Epidermal melanocyte (primary cell): ENCODE results near the gene CCN6.

- RRBS, result no CpG with 5 or more reads among the region's 3 CpGs
These were observed 7.5 kb downstream of the AMD1 start for GRCh38 chr6:110881991-110882525.

- RRBS, result no CpG with 5 or more reads among the region's 3 CpGs
These were observed 39.5 kb downstream of the SLC16A10 start for GRCh38 chr6:111126850-111127232.

DNA sequence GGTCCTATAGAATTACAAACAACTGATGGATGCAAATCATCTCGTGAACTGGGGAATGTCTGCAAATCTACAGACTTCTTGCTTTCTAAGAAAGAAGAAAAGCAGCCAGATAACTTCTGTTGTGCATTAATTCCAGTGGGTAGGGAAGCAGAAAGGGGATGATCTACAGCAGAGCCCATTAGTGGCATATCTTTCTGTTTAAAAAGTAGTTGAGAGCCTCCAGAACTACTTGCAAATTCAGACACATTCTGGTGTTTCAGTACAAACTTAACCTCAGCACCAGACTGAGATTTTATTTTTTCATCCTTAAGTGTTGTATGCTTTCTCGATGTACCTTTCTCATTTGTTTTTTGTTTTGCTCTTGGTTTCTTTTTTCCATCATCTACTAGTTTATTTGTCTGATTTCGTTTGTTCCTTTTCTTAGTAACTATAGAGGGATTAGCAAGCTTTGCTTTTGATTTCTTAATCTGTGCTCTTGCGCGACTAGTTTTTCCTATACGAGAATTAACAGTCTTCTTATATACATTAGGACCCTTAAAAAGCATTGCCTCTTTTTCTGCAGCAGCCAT is 108.6 kb downstream of the REV3L start:
- RRBS, result no CpG with 5 or more reads among the region's 6 CpGs

DNA sequence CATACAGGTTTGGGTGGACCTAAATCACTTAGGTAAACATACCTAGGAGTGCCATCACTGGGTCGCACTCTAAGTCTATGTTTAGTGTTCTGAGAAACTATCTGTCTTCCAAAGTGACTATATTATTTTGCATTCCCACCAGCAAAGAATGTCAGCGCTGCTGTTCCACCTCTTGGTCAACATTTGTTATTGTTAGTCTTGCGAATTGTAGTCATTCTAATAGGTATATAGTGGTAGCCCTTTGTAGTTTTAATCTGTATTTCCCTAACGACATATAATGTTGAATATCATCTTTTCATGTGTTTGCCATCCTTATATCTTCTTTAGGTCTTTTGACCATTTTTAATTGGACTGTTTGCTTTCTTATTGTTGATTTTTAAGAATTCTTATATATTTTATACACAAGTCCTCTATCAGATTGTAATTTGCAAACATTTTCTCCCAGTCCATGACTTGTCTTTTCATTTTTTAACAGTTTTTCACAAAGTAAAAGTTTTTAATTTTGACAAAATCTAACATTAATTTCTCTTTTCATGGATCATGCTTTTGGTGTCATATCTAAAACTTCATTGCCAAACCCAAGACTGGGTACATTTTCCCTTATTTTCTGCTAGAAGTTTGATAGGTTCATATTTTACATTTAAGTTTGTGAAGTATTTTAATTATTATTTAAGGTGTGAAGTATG is 82.7 kb downstream of the REV3L start:
- RRBS, result no CpG with 5 or more reads among the region's 4 CpGs

DNA sequence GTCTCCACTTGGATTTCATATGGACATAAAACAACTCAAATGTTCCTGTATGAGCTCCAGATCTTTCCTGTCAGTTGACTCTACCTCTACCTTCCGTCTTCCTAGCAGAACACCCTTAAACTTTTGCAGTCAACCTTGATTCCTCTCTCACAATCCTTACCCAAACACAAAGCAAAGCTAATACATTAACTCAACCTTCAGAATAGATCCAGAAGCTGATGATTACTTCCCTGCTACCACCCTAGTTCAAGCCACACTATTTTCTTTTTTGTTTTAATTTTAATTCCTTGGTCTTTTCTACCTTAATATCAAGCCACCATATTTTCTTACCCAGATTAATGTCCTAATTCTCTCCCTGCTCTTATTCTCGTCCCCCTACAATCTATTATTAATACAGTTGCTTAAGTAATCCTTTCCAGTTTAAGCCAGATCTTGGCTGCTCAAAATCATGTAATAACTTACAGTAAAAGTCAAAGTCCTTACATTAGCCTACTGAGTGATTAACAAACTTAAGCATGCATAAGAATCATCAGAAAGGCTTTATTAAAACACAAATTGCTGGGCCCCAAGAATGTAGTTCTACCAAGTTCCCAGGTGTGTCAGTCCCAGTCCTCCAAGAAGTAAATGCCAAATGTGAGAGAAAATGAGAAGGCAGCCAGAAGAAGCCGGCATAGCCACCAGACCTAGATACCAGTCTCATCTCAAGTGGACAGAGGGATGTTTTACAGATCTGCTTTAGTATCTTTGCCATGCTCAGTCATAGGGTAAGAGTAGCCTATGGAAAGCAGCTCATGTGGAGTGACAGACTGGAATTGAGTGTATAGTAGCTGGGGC is 68.2 kb downstream of the REV3L start:
- RRBS, result no CpG with 5 or more reads among the region's 3 CpGs

GRCh38 chr6:111591099-111592186 is 14.2 kb downstream of the TRAF3IP2 start:
- RRBS, result 56% methylated on average over 4 of the region's 17 CpGs

- RRBS, result no CpG with 5 or more reads among the region's 1 CpG
These were observed 5.1 kb upstream of the TRAF3IP2 start for GRCh38 chr6:111610682-111611238.

- RRBS, result no CpG with 5 or more reads among the region's 13 CpGs
These were observed 115.3 kb upstream of the TRAF3IP2 start for GRCh38 chr6:111720837-111721565.

DNA sequence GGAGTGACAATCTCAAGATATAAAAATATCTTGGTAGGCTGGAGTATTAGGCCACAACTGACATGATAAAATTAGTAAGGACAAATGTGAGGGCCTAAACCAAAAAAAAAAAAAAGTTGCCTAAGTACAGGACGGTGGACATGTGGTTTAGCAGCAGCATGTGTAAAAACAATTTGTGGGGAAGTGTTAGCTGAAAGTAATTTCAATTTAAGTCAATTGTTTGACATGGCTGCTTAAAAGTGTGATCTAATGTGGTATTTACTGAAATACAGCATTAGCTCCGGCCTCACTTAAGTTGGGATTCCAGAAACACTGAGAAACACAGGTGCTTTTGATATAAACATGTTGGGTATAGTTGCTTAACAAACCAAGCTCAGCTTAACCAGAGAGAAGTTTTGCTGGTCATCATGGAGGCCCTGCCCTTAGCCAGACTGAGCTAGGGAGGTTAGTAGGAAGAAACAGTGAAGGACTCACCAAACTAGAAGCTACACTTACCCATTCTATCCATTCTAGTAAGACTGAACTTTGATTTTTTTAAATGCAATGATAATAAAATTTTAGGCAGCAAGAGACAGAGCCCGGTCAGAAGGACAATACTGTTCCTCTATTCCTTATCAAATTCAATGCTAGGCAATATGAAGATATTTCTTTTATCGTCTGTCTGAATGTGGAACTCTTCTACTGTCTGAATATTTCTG is 119.6 kb downstream of the FYN start:
- RRBS, result no CpG with 5 or more reads among the region's 4 CpGs

DNA sequence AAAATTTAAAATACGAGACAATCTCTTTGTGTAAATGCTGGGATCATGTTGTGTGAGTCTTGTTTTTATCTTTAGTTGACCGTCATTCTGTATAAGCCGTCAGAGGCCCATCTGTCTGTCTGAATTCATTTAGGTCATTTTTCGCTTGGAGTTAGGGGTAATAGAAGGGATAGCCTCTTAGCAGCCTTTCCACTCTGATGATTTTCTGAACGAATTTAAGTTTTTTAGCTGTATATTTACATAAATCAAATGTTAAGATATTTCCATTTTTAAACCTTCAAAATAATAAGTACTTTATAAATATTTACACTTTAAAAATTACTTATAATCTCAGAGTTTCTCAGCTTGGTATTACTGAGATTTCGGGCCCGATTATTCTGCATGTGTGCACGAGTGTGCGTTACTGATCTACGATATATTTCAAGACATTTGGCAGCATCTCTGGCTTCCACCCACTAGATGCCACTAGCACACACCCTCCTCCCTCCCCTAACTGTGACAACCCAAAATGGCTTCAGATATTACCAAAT is 96.1 kb downstream of the FYN start:
- RRBS, result no CpG with 5 or more reads among the region's 10 CpGs

GRCh38 chr6:111780331-111780752 is 92.9 kb downstream of the FYN start:
- RRBS, result no CpG with 5 or more reads among the region's 6 CpGs

- RRBS, result 82% methylated on average over 3 of the region's 11 CpGs
These were observed 79.5 kb downstream of the FYN start for GRCh38 chr6:111793669-111794302.

- RRBS, result no CpG with 5 or more reads among the region's 5 CpGs
These were observed 19.0 kb downstream of the FYN start for GRCh38 chr6:111854311-111854683.

DNA sequence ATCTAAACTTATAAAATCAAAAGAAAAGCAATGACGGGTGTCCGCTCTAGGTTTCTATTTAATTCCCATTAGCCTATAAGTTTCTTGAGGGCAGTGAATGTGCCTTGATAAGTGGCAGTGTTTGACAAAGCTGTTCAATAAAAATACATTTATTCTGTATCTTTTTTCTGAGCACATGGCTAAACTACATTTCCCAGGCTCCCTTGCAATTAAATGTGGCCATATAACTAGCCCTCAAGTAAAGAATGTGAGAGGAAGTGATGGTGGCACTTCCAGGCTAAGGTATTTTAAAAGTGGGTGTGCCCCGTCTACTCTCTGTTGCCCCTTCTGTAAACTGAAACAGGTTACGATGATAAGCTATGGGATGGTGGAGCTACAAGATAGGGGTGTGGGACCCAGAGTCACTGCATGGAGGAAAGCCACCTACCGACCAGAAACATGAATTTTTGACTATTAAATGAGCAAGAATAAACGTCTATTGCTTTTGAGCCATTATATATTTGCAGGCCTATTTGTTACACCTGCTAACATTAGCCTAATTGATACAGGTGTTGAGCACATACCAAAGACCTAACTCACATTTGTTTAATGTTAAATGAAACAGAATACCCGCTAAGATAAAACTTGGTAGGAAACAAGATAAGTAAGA is 3.2 kb downstream of the FYN start:
- RRBS, result no CpG with 5 or more reads among the region's 7 CpGs

DNA sequence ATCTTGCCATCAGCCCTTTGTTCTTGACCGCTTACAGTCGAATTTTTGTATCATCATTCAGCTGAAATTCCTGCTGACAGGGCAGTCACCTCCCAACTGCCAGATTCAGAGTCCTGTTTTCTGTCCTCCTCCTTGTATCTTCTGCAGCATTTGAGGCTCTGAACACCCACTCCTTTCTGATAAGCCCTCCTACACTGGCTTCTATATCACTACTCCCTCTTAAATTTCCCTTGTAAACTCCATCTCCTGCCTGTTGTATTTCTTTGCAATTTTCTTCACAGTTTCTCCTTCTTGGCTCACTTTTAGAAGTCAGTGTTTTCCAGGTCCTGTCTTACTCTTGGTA is 77.7 kb upstream of the CCN6 start:
- RRBS, result no CpG with 5 or more reads among the region's 2 CpGs

GRCh38 chr6:112004717-112005218 is 49.1 kb upstream of the CCN6 start:
- RRBS, result no CpG with 5 or more reads among the region's 4 CpGs

- RRBS, result no CpG with 5 or more reads among the region's 15 CpGs
These were observed at the start of gene CCN6 for GRCh38 chr6:112054022-112054632. Gene CCN6, plus strand, starts transcription at chr6:112054104.

DNA sequence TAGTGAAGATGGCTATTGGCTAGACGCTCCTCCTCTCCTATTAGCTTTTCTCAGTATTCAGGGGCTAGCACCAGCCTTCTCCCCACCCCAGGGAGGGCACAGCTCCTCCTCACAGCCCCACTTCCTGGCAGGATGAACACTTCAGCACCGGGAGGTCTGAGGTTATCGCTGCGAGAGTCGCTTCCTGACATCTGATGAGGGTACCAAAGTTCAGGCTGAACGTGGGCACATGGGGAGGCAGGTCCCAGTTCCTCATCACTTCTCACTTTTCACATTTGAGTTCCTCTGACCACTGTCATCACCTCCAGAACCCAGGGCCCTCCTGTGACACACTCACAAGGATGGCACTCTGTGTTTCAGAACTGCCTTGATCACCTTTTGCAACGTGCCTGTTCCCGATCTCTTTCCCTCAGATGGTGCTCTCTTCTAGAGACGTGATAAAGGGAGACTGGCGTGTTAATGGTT is 66.6 kb downstream of the LAMA4 start:
- RRBS, result no CpG with 5 or more reads among the region's 10 CpGs

- RRBS, result no CpG with 5 or more reads among the region's 7 CpGs
These were observed 50.4 kb downstream of the LAMA4 start for GRCh38 chr6:112203813-112204532.